Subcutaneous preadipocyte (primary cell): ENCODE results near the genes FOXD1 and SV2C.

DNA sequence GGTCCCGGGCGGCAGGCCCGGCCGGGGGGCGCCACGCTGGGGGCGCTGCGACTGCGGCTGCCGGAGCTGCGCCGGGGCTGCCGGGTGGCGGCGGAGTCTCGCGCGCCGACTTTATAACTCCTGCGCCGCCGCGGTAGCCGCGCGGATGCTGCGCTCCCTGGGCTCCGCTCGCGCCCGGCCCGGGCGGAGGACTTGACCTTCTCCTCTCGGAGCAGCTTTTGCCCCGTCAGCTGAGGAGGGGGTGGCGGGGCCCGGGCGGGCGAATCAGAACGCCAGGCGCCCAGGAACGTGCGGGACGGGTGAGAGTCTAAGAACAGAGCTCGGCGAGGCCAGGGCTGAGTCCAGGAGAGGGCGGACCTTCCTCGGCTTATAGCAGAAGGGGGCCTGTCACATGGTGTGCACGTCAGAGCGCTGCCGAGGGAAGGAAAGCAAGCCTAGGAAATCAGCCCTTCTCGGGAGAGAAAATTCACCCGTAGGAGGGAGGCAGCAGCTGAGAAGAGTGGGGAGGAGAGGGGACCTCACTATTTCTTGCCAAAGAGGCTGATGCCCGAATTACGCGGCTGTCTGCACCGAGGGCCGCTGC lies at the start of gene FOXD1:
TSS of gene FOXD1 (minus strand) at position 343 of the 583 bp plus-strand sequence.
- CAGE, long polyA plus RNA: no peak

DNA sequence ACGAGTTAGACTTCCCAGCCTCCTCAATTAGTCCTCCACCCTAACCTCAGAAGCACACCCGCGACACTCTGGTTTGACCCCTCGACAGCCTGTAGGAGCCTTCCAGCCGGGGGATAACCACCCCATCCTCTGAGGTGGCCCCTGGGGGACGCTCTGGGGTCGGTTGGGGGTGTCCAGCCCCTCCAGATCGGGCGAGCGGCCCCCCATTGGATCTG lies 348 bp upstream of the FOXD1 start:
- CAGE, long polyA plus RNA: no peak

- CAGE, long polyA plus RNA: no peak
These were observed 2.8 kb upstream of the FOXD1 start for GRCh38 chr5:73451364-73451870.

DNA sequence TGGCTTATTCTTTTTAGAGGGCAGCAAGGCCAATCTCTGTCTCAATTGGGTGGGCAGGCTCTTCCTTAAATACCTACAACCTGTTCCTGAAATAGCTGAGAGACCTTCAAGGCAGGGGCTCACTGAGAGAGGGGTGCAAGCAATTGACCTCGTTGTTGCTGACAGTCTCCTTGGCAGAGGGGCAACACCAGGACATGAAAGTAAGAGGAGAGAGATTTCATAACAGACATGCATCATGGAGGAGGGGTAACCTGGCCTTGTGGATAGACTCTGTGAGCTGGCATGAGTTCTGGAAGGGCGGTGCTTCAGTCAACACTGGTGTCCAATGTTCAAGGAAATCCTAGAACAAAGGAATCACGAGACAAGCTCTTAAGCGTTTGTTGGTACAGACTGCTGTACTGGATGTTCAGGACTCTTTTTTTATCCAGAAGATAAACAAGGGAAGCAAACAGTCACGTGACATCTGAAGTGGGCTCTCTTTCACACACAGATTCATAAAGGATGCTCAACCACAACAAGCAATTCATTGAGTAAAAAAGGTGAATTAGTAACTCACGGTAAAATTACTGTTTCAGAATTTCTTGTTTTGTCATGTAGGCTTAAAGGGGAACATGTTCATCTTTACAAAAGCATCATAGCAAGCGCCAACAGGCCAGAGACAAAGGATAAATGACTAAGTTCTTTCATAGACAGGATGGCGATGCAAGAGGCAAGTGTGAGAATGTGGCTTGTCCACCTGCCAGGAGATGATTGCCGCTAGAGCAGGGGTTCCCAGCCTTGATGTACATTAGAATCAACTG lies 20.8 kb downstream of the ANKRA2 start:
- CAGE, long polyA plus RNA: no peak

DNA sequence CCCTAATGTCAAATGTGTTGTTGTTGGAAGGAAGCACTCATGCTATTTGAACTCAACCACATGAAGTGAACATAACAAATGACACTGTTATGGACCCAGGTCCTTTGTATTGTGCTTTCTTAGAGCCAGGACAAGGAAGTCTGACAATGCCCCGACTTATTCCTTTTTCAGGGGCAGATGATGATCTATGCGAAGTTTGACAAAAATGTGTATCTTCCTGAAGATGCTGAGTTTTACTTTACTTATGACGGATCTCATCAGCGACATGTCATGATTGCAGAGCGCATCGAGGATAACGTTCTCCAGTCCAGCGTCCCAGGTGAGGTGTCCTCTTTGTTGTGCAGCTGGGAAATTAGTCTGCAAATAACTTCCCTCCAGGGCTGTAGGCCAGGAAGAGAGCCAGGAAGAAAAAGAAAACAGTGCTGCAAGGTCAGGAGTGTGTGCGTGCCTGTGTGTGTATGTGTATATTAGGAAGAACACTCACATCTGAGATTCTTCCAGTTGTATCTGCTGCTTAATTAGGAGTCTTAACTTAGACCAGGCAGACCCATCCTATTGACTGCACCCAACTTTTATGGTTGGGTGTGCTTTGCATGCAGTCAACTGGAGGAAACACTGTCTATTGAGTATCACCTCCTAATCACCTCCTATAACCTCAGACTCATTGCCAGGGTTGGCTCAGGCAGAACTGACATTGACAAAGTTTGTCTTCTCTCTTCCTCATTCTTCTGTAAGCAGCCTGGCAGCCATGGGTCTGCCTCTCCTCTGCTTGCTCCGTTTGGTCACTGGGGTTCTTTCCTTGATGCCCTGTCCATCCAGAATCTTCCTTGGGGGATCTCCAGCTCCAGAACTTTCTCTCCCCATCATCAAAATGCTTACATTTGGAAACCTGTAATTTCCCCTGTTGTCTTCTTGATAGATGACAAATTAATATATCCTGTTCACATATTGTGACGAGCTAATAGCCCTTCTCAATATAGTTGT lies 124.0 kb downstream of the ARHGEF28 start:
- CAGE, long polyA plus RNA: no peak

- CAGE, long polyA plus RNA: no peak
These were observed 232.0 kb downstream of the ARHGEF28 start for GRCh38 chr5:73857782-73858684.

DNA sequence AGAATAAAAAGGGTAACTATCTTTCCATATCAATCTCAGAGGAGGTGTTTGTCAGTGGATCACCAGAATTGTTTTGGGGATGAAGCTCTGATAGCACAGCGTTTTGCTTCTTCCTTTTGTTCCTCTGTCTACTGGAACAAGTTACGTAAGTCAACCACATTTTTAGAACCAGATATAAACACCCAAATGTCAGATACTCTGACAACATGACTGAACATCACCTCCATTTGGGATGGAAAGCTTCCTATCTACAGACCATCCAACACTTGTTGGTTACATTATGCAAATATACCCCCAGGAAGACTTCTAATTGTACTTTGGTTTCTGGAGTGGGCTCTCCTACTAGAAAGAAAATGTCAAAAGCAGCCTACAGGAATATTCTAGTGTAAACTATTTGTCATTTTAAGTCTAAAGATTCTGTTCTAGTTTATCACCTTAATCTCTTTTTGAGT lies 293.3 kb downstream of the ARHGEF28 start:
- CAGE, long polyA plus RNA: no peak

GRCh38 chr5:74275852-74276084 lies 364.8 kb downstream of the ENC1 start:
- CAGE, long polyA plus RNA: no peak

DNA sequence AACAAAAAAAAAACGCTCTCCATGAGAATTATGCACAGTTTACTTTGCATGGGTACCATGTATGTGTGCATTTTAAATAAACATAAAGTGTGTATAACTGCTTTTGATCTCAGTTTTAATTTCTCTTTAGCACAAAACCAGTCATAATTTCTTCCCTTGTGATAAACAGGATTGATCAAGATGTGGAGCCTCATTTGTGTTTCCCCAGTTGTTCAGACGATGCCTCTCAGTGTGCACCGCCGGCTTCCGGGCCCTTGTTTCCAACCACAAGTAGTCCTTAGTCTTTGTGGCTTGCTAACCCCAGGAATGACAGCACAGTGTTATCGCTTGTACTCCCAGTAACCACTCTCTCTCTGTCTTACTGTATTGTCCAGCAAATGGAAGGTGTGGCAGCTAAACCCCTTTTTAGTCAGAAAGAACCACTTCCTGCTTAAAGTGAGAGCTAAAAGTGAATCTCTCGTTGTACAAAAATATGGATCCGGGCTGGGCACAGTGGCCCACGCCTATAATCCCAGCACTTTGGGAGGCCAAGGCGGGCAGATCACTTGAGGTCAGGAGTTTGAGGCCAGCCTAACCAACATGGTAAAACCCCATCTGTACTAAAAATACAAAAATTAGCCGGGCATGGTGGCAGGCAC lies 61.4 kb downstream of the ENC1 start:
- CAGE, long polyA plus RNA: no peak

DNA sequence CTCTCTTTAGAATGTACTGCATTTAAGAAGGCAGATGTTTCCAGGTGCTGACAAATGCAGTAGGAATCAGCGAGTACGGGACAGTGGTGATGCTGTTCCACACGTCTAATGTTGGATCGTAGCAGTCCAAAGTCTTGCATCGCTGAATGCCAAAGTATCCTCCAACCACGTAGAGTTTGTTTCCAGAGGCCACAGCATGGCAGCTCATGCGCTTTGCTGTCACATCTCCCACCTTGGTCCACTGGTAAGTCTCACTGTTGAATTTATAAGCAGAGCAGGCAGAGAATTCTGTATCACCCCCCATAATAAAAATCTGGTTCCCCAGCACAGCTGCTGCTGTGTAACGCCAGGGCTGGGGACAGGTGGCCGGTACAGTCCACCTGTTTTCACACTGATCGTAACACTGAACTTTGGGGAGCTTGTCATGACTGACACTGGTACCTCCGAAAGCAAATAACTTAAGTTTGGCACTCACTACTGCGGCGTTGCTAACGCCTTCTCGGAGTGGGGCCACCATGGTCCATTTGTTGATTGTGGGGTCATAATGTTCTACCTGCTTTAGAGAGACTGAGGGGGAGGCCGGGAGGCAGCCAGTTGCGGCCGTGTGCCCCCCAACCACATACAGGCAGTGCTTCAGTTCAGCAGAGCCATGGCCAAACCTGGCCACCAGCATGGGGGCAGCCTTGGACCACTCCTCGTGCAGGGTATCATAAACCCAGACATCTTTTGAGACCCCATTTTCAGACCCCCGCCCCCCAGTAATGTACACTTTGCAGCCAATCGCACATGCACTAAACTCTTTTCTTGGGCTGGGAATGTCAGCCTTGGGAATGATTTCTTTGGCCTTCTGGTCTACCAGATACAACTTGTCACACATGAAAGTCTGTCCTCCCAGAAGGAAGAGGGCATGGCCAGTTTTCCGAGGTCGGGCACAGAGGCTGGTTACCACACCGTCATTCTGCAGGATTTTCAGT lies 5.5 kb downstream of the ENC1 start:
- CAGE, long polyA plus RNA: no peak

DNA sequence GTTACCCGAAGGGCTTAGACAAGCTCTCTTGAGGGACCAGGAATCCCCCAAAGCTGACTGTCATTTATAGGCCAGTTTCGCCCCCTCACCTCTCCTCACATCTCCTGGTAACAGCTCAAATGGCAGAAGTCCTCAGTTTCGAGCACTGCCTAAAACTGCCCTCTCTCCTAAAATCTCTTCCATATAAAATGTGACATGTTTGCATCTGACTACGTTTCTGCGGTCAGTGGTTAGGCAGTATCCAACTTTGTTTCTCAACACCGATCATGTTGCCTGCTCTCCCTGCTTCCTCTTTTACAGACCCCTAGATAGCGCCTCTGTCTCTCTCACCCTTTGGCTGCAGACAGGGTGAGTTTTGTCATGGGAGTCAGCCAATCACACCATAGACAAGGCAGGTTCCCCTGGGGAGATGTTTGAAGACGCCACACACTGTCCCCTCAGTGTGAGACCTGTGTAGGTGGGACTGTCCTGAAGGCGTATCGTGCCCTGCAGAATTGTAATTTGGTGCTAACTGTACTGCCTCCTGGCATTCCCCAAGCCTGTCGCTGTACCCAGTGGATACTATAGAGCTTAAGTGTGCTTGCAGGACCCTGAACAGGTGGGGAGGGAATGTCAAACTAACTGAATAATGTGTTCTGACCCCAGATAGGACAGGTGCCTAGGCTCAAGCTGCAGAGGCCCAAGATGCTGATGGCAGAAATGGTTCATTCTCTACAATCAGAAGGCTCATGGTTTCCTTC lies 1.0 kb downstream of the HEXB start:
- CAGE, long polyA plus RNA: no peak

DNA sequence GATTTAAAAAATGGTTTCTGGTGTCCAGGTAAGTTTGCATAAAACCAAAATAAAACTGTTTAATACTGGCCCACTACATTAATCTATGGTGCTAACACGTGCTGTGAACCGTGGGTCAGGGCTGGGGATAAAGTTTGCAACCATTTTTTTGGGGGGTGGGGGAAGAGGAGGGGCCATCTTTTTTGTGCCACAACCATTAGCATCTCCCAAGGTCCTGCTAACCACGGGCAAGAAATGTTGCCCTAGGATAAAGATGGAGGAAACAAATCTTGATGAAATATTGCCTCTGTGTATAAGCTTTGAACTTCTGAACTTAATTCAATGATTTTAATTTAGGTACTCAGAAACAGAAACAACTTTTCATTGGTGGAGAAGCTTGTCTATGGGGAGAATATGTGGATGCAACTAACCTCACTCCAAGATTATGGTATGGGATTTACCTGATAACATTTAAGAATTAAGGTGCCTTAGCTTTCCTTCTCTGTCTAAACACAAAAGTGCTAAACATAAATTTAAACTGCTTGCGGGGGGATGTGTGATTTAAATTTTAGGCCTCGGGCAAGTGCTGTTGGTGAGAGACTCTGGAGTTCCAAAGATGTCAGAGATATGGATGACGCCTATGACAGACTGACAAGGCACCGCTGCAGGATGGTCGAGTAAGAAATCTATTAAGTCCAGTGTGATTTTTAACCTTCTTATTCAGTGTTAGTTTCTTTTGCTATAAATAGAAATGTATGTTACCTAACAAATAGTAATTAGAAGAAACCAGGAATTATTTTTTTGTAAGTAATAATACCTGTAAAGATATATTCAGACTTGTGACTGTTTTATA lies 35.3 kb downstream of the HEXB start:
- CAGE, long polyA plus RNA: no peak

- CAGE, long polyA plus RNA: no peak
These were observed 69.1 kb upstream of the FAM169A start for GRCh38 chr5:74935137-74935743.

DNA sequence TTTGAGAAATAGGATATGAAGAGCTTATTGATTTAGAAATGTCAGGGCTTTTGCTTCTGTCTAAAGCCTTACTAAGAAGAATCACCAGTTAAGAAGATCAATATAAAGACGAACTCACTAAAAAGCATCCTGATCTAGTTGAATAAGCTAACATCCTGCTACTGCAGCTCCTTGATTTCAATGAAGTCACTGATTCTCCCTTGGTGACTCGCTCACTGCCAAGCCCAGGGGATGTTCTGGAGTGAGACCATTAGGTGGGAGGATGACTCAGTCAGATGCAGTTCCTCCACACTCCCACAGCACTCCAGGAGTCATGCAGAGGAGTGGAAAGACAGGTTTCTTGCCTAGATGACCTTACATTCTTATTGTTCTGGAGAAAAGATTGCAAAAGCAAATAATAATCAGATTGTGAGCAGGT lies 15.3 kb downstream of the GCNT4 start:
- CAGE, long polyA plus RNA: no peak

DNA sequence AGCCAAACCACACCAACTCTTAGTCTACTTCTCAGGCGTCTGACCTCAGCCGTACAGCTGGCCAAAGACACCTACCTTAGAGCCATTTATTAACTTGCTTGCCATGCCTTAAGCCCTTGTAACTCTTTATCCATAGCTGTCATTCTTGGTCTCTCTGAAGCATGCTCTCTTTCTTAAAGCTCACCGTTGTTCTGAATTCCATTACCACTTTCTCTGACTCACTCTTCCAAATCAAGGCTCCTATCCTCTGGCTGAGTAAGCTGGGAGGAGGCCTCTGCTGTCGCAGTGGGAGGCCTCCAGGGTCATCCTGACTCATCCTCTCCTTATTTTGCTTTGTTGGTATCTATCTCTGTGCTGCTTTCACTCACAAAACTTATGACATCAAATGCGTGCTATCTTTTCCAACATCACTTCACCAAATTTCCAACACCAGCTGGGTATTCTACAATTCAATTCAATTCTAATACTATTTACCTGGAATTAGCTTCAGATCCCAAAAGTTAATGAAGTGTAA lies 16.1 kb upstream of the HMGCR start:
- CAGE, long polyA plus RNA: no peak

DNA sequence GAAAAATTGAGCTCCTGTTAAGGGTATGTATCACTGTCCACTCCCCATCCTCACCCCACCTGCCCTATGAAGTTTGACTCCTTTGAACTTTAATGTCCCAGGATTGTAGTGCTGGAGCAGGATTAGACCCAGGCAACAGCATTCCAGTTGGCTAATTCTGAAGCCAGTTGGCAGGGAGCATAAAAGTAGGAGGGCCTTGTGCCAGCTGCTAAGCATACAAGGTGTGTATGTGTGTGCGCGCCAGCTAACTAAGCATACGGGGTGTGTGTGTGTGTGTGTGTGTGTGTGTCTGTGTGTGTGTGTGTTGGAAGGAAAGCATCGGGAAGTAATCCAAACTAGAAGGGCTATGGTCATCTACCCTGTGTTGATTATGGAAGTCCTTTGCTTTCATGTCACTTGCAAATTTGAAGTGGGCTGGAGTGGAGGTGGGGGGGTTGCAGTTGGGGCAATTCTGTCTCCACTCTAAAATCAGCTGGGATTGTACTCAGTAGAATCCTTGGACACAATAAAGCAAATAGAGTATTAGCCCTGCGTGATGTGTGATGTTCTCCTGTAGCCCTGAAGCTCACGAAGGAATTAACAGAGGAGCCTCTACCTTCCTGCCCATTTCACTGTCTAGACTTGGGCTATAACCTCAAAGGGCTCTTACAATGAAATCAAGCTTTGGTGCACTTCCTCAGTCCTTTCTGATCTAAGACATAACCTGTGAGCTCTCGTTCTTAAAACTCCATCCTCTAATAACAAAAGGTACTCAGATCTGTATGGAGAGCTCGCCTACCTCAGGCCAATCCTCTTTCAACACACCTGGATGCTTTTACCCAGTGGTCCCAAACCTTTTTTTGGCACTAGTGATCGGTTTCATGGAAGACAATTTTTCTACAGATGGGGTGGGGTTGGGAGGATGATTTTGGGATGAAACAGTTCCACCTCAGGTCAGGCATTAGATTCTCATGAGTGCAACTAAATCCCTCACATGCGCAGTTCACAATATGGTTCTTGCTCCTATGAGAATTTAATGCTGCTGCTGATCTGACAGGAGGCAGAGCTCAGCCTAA lies 27.0 kb downstream of the HMGCR start:
- CAGE, long polyA plus RNA: no peak

DNA sequence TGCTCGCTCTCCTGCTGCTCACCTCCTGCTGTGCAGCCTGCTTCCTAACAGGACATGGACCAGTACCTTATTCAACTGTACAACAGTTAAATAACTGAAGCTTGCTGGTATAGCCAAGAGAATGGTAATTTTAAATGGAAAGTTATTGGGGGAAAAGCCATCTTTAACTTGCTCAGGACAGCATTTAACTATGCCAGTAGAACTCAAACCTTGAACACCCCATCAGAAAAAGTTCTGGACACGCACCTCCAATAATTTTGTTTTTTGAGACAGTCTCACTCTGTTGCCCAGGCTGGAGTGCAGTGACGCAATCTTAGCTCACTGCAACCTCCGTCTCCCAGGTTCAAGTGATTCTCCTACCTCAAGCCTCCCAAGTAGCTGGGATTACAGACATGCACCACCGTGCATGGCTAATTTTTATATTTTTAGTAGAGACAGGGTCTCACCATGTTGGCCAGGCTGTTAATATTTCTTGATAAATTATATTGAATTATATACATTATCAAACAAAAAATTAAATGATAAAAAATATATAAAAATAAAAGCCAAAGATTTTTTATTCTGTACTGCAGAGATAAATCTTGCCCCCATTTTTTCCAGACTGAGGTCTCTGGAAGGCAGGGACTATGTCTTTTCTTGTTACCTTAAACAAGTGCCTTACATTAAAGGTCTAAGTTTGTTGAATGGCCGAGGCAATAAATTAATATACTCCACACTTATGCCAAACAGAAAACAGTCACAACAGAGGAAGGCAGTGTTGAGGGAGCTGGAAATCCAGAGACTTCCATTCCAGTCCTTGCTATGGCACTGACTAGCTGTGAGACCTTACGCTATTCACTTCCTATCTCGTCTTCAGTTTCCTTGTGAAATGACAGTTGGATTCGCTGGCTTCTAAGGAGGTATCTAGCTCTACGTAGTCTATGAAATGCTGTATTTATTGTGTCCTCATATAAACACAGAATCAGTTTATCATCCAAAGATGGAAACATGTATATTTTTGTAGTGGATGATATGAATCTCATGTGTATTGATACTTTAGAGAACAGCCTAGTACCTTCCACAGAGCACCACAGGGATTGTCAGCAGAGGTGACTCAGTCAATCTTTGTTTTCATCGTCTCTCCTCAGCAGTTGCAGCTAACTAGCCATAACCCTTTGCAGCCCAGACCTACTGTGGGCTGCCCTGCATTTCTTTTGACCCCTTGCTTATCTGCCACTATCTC lies 28.2 kb downstream of the HMGCR start:
- CAGE, long polyA plus RNA: no peak

GRCh38 chr5:75677404-75678101 lies 39.7 kb downstream of the POC5 start:
- CAGE, long polyA plus RNA: no peak

- CAGE, long polyA plus RNA: no peak
These were observed at the start of gene SV2C for GRCh38 chr5:76083153-76083542. TSS of gene SV2C (plus strand) at chr5:76083383.

DNA sequence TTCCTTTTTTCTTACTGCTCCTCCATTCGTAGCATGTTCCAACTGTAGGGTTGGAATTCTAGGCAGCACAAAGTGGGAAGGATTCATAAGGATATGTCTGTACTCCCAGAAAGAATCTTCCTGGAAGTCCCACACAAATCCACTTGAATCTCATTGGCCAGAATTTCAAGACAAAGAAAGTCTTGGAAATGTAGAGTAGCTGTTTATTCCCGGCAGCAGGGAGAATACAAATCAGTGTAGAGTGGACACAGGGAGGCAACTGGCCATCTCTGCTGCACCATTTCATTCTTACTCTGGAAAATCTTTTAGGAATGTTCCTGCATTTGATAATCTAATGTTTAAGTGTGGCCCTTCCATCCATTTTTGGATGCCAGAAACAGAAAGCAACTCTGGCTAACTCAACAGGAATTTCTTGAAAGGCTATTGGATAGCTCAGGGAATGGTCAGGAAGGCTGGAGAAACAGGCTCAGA lies 137.6 kb downstream of the SV2C start:
- CAGE, long polyA plus RNA: no peak